Keratinocyte (primary cell): ENCODE measurements around the genes PRAMEF6 and PRAMEF17.

GRCh38 chr1:12181294-12181763 lies 14.5 kb downstream of the TNFRSF1B start:
CAGE:
- cytosol, long polyA minus RNA = no peak
- cytosol, long polyA plus RNA = no peak
- long polyA plus RNA = no peak
- nucleus, long polyA minus RNA = no peak
- nucleus, long polyA plus RNA = no peak

GRCh38 chr1:12181816-12182620 lies 15.2 kb downstream of the TNFRSF1B start:
CAGE:
- cytosol, long polyA minus RNA = no peak
- cytosol, long polyA plus RNA = no peak
- long polyA plus RNA = no peak
- nucleus, long polyA minus RNA = no peak
- nucleus, long polyA plus RNA = no peak

CAGE:
- cytosol, long polyA minus RNA = no peak
- cytosol, long polyA plus RNA = no peak
- long polyA plus RNA = no peak
- nucleus, long polyA minus RNA = no peak
- nucleus, long polyA plus RNA = no peak
These were observed 16.1 kb downstream of the TNFRSF1B start for GRCh38 chr1:12182918-12183349.

CAGE:
- cytosol, long polyA minus RNA = no peak
- cytosol, long polyA plus RNA = no peak
- long polyA plus RNA = no peak
- nucleus, long polyA minus RNA = no peak
- nucleus, long polyA plus RNA = no peak
These were observed 106.8 kb downstream of the VPS13D start for GRCh38 chr1:12336491-12337209.

DNA sequence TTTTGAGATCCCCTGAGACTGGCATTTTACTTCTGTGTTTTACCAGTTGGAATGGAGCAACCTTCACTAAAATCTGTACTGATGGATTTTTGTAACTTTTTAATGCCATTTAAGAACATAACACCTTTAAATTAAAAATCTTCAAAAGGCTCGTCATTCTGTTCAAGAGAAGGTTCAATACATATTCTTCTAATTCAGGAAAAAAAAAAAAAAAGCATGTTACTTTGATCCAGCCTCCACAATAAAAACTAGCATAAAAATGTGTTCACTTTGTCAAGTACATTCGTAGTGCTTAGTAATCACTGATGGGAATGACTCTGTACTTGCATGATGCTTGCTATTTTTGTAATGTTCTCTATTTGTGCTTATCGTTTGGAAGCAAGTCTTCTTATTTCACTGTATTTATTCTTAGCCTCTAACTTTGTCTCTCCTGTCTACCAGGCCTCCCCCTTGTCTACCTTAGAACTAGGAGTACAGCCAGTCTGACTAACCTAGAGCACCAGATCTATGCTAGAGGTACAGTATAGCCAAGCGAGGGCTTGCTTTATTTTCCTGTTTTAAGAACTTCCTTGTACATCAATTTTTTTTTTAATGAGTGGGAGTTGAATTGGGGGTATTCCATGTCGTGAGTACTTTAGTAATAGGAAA lies 108.1 kb downstream of the VPS13D start:
CAGE:
- cytosol, long polyA minus RNA = no peak
- cytosol, long polyA plus RNA = no peak
- long polyA plus RNA = no peak
- nucleus, long polyA minus RNA = no peak
- nucleus, long polyA plus RNA = no peak

CAGE:
- cytosol, long polyA minus RNA = no peak
- cytosol, long polyA plus RNA = no peak
- long polyA plus RNA = no peak
- nucleus, long polyA minus RNA = no peak
- nucleus, long polyA plus RNA = no peak
These were observed 170.2 kb downstream of the DHRS3 start for GRCh38 chr1:12447812-12448254.

DNA sequence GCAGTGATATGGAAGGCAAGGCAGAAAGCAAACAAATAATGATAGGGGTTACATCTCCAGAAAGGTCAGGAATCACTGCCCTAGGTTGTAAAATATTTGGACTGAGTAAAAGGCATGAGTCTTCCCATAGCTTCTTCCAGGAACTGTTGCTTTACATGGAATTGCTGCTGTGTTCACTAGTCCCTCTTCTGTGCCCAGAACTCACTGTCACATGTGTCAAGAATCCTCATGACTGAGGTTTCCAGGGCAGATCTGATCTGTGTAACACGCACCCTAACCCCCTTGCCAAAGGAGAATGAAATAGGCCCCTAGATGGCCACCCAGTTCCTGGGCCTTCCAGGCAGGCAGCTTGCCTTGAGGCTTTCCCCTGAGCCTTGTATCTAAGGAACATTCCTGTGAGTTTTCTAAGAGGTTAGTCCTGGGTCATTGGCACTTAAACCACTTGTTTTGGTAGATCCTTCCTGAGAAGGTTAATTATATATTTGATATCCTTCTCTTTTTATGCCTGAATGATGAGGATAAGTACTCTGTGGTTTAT lies 163.5 kb downstream of the DHRS3 start:
CAGE:
- cytosol, long polyA minus RNA = no peak
- cytosol, long polyA plus RNA = no peak
- long polyA plus RNA = no peak
- nucleus, long polyA minus RNA = no peak
- nucleus, long polyA plus RNA = no peak

DNA sequence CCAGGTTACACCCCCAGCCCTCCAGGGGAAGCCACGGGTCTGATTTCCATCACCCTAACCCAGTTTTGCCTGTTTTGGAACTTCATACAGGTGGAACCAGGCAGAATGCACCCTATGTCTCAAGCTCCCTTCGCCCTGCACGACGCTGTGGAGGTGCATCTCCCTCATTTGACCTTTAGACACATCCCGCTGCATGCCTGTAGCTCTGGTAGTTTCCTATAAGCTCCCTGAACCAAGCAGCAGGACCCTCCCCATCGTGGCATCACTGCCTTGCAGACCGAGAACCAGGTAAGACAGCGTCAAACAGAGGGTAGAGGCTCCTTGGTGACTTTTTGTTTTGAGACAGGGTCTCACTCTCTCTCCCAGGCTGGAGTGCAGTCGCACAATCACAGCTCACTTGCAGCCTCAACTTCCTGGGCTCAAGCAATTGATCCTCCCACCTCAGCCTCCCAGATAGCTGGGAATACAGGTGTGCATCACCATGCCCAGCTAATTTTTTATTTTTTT lies 40.0 kb downstream of the DHRS3 start:
CAGE:
- cytosol, long polyA minus RNA = no peak
- cytosol, long polyA plus RNA = no peak
- long polyA plus RNA = no peak
- nucleus, long polyA minus RNA = no peak
- nucleus, long polyA plus RNA = no peak

GRCh38 chr1:12584797-12586116 lies 32.8 kb downstream of the DHRS3 start:
CAGE:
- cytosol, long polyA minus RNA = no peak
- cytosol, long polyA plus RNA = no peak
- long polyA plus RNA = no peak
- nucleus, long polyA minus RNA = no peak
- nucleus, long polyA plus RNA = no peak

DNA sequence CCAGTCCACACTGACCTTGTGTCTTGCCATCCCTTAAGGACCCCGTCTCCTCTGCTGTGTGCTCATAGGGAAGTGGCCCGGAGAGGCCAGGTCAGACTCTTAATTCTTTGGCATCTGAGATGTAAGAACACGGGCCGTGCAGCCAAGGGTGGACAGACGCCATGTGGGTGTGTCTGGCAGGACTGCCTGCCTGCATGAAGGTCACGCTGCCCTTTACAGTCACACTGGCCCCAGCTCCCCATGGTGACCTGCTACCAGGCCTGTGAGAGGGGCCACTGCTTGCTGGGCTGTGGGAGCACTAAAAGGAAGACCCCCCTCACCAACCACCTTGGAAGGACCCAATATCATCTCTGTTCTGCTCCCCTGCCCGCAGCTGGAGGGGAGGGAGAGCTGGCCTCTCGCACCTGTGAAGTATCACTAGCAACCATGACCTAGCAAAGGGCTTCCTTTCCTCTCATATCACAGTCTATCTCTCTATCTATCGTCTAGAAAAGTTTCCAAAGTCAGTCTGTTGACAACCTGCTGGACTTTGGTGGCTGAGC lies 17.6 kb downstream of the DHRS3 start:
CAGE:
- cytosol, long polyA minus RNA = no peak
- cytosol, long polyA plus RNA = no peak
- long polyA plus RNA = no peak
- nucleus, long polyA minus RNA = no peak
- nucleus, long polyA plus RNA = no peak

GRCh38 chr1:12610550-12611260 lies 7.3 kb downstream of the DHRS3 start:
CAGE:
- cytosol, long polyA minus RNA = no peak
- cytosol, long polyA plus RNA = no peak
- long polyA plus RNA = no peak
- nucleus, long polyA minus RNA = no peak
- nucleus, long polyA plus RNA = no peak

CAGE:
- cytosol, long polyA minus RNA = no peak
- cytosol, long polyA plus RNA = no peak
- long polyA plus RNA = no peak
- nucleus, long polyA minus RNA = no peak
- nucleus, long polyA plus RNA = no peak
These were observed at the start of gene PRAMEF6 for GRCh38 chr1:12947359-12947791. PRAMEF6 (minus strand) TSS chr1:12947580.

DNA sequence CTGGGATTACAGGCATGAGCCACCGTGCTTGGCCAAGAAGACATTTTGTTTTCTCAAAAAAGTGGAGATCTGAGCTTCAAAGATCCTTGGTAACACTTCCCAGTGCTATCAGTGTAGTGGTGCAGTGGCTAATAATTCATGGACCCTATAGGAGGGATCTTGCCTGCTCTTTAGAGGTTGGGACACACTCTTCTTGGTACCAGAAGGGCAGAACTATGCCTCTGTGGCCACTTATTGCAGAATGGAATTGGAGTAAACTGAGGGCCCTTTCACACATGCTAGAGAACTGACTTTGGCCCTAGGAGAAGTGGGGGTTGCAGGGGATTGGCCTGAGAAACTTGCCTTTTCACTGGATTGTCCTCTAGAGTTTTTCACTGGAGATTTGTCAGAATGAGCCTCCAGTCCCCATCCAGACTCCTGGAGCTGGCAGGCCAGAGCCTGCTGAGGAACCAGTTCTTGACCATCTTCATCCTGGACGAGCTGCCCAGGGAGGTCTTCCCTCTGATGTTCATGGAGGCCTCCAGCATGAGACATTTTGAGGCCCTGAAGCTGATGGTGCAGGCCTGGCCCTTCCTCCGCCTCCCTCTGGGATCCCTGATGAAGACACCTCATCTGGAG lies at the start of gene PRAMEF17:
Gene PRAMEF17 (plus strand): TSS at position 365 of the 618 bp plus-strand sequence.
CAGE:
- cytosol, long polyA minus RNA = no peak
- cytosol, long polyA plus RNA = no peak
- long polyA plus RNA = no peak
- nucleus, long polyA minus RNA = no peak
- nucleus, long polyA plus RNA = no peak

GRCh38 chr1:13708166-13708634 lies 8.2 kb downstream of the PRDM2 start:
CAGE:
- cytosol, long polyA minus RNA = no peak
- cytosol, long polyA plus RNA = no peak
- long polyA plus RNA = no peak
- nucleus, long polyA minus RNA = no peak
- nucleus, long polyA plus RNA = no peak

CAGE:
- cytosol, long polyA minus RNA = no peak
- cytosol, long polyA plus RNA = no peak
- long polyA plus RNA = no peak
- nucleus, long polyA minus RNA = no peak
- nucleus, long polyA plus RNA = no peak
These were observed 26.7 kb downstream of the PRDM2 start for GRCh38 chr1:13726642-13727099.

CAGE:
- cytosol, long polyA minus RNA = start-site peak on the plus strand at chr1:13749434-13749439, 34 reads
- cytosol, long polyA plus RNA = no peak
- long polyA plus RNA = start-site peak on the plus strand at chr1:13749414-13749445, 141 and 332 reads in 2 replicates
- nucleus, long polyA minus RNA = start-site peak on the plus strand at chr1:13749377-13749429, 84 reads
- nucleus, long polyA plus RNA = no peak
These were observed 48.9 kb downstream of the PRDM2 start for GRCh38 chr1:13748620-13749513.

GRCh38 chr1:13753327-13754532 lies 53.7 kb downstream of the PRDM2 start:
CAGE:
- cytosol, long polyA minus RNA = no peak
- cytosol, long polyA plus RNA = no peak
- long polyA plus RNA = no peak
- nucleus, long polyA minus RNA = no peak
- nucleus, long polyA plus RNA = no peak

DNA sequence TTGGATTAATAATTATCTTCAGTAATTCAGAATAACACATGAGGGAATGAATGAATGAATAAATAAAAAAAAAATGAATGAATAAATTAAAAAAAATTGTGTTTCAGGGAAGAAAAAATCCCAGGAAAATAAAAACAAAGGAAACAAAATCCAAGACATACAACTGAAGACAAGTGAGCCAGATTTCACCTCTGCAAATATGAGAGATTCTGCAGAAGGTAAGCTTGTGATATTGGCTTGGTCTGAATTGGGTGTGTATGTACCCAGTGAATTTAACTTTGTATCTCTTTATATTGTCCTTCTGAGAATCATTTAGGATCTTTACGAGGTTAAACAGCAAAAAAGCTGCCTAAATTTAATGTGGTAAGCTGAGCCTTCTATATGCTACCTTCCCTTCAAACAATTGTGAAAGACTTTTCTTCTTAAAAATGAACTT lies 73.0 kb downstream of the PRDM2 start:
CAGE:
- cytosol, long polyA minus RNA = no peak
- cytosol, long polyA plus RNA = no peak
- long polyA plus RNA = no peak
- nucleus, long polyA minus RNA = no peak
- nucleus, long polyA plus RNA = no peak

DNA sequence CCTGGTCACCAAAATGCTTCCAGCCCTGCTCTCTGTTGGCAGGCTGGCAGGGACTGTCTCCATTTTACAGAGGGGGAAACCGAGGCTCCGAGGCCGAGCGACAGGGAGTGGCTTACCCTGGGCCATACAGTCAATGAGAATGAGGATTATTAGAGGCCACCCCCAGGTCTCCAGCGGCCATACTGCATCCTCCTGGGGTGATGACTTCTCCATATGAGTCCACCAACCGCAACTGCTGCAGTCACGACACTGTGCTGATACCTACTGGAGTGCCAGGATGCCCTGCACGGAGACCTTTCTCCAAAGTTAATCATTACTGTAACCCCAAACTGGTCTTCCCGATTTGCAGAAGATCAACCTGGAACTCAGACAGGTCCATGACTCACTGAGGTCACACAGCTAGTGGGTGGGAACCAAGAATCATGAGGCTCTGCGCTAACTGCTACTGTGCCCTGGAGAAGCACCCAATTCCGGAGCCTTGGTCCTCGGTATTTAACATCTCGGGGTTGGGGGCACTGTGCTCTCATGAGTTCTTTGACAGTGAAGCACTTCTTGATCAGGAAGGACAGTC lies 112.9 kb downstream of the PRDM2 start:
CAGE:
- cytosol, long polyA minus RNA = no peak
- cytosol, long polyA plus RNA = no peak
- long polyA plus RNA = no peak
- nucleus, long polyA minus RNA = no peak
- nucleus, long polyA plus RNA = no peak

DNA sequence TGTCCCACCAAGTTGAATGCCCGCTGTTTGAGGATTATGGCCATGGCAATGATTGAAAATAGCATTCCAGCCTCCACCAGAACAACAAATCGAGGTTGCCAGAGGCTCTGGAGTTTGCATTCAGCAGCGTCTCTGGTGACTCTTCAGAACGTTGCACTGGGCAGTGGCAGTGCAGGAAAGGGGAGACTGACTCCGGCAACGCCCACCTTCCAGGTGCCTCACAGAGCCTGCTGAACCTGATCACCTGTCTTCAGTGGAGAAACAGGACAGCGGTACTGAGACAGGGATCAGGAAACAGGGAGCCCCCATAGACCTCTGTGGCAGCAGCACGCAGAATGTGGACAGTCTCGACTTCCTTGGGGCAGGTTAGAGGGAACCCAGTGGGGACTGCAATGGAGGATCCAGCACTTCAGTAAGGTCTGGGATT lies 128.4 kb downstream of the PRDM2 start:
CAGE:
- cytosol, long polyA minus RNA = no peak
- cytosol, long polyA plus RNA = no peak
- long polyA plus RNA = no peak
- nucleus, long polyA minus RNA = no peak
- nucleus, long polyA plus RNA = no peak